Left lung (tissue), 1 donor: Measurements from ENCODE around the gene TTC23.

- PRO-cap = no peak
Measured at GRCh38 chr15:98550206-98550715, 98.1 kb upstream of the IGF1R start.

DNA sequence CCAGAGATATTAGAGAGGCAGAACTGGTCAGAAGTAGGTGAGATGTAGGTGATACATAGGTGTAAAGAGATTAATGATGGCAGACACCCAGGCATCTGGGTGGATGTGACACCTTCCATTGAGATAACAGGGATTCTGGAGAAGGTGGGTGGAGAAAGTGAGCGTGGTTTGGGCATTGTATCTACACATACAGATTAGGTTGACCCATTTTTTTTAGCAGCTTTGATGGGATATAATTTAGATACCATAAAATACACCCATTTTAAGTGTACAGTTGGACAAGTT, 93.4 kb upstream of the IGF1R start:
- PRO-cap = no peak

DNA sequence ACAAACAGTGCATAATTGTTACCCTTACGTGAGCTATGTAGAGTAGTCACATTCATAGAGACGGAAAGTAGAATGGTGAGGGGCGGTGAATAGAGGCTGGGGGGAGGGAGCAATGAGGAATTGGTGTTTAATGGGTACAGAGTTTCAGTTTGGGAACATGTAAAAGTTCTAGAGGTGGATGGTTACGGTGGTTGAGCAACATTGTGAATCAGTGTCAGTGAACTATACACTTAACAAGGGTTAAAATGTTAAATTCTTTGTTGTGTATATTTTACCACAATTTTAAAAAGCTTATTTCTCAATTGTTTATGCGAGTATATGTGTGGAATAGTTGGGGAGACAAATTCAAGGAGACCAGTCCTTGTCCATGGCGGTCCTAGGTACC, 18.3 kb downstream of the IGF1R start:
- PRO-cap = no peak

DNA sequence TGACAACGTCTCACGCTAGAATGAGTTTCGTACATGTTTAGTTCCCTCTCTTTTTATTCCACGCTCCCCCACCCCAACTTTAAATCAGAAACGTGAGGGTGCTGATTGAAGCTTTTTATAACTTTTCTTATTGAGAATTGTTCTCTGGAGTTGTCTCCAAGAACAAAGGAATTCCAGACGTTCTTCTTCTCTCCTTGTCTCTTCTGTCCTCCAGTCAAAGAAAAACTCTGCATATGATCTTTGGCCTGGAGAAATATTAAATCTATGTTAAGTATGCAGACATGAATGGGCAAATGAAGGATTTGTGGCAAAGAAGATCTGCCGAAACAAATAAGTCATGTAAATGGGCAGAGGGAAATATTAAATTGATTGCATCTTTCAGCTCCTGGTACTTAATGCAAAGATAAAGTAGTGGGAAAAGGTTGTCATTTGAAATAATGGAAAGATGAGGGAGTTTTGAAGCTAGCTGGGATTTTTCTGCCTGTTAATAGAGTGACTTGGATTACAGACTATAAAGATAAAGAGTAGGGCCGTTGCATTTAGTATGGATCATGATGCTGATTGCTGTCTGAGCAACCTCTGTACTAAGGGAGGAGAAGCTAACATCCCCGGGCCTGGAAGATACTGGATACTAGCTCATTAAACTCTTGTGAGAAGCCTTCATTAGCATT, 74.9 kb downstream of the IGF1R start:
- PRO-cap = no peak

DNA sequence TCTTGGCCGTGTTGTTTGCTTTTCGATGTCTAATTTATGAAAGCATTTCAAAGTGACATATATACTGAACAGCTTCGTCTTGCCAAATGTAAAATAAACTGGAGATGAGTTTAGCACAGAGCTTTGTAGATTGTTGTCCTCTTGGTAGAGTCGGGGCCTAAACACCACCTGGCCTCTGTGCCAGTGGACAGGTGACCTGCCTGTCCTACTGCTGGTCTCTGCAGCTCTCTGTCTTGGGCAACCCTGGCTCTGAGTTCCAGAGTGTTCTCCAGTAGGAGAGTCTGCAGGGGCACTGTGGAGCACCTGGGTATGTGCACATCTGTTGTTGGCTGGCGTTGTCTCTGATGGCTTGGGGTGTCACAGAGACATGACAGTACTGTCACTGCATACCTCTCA, 112.6 kb downstream of the IGF1R start:
- PRO-cap = no peak

DNA sequence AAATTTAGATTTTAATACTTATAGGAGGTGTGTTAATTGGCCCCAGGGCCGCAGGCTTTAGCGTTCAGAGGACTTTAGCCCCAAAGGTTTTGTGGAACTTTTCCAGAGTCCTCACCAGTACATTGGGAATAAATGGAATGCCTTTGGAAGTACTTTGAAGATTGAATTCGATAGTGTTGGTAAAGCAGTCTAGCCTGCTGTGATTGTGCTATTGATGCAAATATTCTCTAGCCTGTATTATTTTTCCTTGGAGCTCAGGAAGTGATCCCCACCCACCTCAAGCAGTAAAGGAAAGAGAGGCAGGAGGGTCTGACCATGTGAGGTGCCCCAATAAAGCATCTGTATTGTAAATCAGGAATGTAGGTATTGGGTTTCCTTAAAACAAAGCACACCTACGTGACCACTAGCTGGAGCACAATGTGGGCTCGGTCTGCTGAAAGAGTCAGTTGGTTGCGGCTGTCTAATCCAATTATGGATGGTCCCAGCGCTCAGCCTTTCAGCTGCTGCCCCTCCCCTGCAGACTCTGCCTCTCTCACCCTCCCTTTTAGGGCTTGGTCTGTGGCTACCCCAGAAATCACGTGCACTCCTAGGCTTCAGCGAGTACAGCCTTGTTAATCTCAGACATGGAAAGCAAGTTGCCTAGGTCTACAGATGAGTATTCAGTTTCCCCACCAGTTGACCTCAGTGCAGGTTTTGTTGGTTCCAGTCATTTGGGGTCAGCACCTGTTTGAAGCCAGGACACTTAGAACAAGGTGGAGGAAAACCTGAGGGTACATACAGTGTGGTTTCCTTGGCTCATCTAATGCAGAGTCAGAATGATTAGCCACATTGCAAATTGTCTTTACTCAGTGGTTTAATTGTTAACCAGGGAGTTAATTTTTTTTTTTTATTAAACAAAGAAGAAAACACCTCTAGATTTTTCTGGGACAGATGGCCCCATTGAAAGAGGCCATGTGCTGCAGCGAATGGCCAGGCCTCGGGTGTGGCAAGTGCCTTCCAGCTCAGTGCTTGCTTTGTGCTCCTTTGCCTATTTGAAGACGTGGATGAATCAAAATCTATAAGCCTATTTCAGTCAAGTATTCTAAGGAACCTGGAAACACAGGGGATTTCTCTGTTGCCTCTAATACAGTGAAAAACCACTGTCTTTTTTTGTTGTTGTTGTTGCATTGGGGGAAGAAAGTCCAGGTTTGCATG, 137.6 kb downstream of the IGF1R start:
- PRO-cap = no peak

- PRO-cap = no peak
Measured at GRCh38 chr15:98786696-98787389, 138.5 kb downstream of the IGF1R start.

- PRO-cap = no peak
Measured at GRCh38 chr15:98800396-98800981, 152.2 kb downstream of the IGF1R start.

GRCh38 chr15:98865284-98865858, 142.2 kb downstream of the PGPEP1L start:
- PRO-cap = unidirectional peak, plus-strand start at chr15:98865504; unidirectional peak, plus-strand start at chr15:98865557

DNA sequence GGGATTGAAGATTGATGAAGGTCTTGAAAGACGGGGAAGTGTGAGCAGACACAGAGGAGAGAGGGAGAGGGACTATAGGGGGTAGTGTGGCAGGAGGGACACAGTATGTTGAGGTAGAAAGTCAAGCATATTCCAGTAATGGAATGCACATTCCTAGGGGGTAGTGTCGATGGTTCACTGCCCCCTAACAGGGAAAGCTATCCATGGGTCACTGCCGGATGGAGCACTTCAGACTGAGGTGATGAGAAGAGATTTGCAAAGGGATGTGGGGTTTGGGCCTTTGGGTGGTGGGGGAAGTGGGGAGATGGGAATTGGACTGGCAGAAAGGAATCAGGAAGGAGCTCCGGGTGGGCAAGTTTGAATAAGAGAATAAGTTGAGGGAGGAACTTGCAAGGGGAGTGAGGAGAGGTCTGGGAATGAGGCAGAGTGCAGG, 15.9 kb downstream of the SYNM start:
- PRO-cap = no peak

- PRO-cap = no peak
Measured at GRCh38 chr15:99138685-99139033, 33.8 kb downstream of the SYNM start.

DNA sequence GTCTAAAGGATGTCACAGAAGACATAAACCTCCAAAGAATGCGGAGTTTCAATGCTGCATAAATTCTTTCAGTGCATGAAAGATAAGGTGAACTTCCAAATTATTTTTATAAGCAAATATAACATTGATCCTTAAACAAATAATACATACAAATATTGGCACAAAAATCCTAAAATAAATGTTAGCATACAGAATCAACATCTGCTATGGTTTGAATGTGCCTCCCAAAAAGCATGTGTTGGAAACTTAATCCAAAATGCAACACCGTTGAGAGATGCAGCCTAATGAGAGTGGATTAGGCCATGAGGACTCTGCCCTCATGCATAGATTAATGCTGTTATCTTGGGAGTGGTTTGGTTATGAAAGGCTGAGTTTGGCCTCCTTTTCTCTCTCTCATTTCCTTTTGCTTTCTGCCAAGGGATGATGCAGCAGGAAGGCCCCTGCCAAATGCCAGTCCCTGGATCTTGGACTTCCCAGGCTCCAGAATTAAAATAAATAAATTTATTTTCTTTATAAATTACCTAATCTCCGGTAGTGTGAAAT, 49.3 kb downstream of the SYNM start:
- PRO-cap = no peak

- PRO-cap = no peak
Measured at GRCh38 chr15:99155911-99156387, 51.1 kb downstream of the SYNM start.

GRCh38 chr15:99248984-99249910, at the start of gene TTC23:
TSS of gene TTC23 (minus strand) at chr15:99249581.
- PRO-cap = bidirectional peak, plus-strand start at chr15:99249784, minus-strand start at chr15:99249558

- PRO-cap = no peak
Measured at GRCh38 chr15:99421124-99421532, 144.7 kb upstream of the MEF2A start.

- PRO-cap = no peak
Measured at GRCh38 chr15:99476460-99477073, 89.2 kb upstream of the MEF2A start.

GRCh38 chr15:99500371-99500668, 65.5 kb upstream of the MEF2A start:
- PRO-cap = no peak

DNA sequence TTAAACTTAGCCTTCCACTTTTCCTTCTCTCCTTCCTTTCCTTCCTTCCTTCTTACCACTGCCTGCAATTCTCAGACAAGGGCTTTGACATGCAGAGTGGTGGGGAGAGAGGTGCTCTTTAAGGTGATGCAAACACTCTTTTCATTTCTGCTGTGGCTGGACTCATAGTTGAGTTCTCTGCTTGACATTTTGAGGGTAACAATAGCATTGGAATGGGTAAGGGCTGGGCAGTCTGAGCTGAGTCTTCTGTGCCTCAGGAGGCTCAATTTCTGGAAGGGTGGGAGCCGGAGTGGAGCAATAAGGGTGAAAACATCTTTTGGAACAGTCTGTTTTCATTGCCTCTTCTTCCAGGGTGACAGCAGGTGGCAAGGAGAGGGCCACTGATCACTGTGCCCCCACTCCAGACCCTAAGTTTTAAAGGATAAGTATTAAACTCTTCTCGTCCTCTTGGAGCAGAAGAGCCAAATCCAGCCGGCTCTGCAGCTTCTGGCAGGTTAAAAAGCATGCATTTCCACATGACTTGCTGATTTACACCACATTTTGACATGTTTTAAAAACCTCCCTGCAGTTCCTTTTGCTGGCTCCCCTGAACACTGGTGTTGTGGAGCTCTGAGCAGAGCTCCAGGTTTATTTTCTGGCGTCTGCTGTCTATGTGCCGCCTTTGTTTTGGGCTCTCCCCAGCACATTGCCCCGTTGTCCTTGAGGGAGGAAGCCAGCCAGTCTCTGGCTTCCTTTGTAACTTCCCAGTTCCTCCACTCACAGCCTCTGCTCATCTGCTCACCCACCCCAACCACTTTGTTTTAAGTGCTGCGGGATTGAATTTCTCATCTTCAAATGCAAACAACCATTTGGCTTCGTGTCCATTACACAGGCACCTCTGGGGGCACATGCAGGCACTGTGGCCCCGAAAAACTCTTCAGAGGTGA, 1.8 kb upstream of the MEF2A start:
- PRO-cap = no peak

DNA sequence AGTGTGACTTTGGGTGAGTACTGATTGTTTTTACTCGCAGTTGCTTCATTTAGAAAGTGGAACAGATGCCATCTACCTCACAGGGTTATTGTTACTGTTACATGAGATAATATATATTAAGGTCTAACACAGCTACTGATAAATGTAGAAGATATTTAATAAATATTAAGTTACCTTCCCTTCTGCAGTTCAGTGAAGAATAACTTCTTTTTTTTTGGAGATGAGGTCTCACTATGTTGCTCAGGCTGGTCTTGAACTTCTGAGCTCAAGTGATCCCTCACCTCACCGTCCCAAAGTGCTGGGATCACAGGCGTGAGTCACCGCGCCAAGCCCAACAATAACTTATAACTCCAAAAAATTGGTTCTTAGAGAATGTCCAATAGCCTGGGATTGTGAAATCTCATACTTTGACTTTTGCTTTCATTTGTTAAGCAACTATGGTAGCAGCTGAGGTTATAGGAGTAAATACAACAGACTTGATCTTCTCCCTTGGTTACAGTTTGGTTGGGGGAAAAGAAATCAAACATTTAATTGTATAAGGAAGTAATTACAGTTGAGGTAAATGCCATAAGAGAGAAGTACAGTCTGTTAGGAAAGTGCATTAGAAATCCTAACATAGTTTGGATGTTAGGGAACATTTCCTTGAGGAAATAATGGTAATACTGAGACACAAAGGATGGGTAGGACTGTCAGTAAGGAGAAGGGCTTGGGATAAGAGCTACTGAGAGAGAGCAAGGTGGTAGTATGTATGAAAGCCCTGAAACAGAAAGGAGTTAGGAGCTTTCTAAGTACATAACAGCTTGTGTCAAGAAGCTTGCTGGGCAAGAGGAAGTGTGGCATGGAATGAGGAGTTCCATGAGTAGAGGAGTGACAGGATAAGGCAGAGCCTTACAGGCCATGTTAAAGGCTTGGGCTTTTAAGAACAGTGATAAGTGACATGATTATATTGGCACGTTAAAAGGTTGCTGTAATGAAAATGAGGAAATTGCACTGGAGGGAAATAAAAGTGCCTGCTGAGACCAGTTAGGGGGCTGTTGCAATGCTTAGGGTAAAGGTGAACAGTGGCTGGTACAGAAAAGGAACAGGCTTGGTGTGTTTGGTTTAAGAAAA, 48.6 kb downstream of the MEF2A start:
- PRO-cap = no peak

- PRO-cap = no peak
Measured at GRCh38 chr15:99630599-99631105, 64.9 kb downstream of the MEF2A start.